ENCODE data around the gene LILRA1.

DNA sequence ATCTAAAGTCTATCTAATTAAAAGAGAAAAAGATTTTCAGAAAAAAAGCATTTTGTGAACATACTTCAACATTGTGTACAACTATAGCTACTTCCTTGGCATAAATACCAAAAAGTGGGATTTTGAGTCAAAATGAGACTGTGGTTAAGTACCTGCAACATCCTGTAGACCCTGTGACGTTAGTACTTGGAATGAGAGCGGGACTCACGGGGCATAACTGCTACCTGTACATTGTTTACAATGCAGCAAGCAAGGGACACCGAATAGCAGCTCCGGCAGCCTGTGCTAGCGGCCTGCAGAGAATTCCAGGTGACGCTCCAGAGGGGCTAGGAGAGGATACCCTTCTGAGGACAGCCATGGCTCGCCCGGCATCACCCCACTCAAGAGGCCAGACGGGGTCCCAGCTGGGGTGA lies 860 bp upstream of the ZNF331 start:
- CAGE, long polyA plus RNA = no peak
- RRBS = 36% methylated on average over 2 of the region's 10 CpGs

GRCh38 chr19:53538894-53539279 lies 942 bp downstream of the ZNF331 start:
- CAGE, long polyA plus RNA = no peak
- RRBS = no CpG with 5 or more reads among the region's 15 CpGs

- CAGE, long polyA plus RNA = no peak
- RRBS = no CpG with 5 or more reads among the region's 11 CpGs
These were observed 18.7 kb upstream of the DPRX start for GRCh38 chr19:53612991-53613537.

- CAGE, long polyA plus RNA = no peak
- RRBS = 4% methylated on average over 11 of the region's 50 CpGs
These were observed 1.4 kb upstream of the MYADM start for GRCh38 chr19:53866045-53866822.

DNA sequence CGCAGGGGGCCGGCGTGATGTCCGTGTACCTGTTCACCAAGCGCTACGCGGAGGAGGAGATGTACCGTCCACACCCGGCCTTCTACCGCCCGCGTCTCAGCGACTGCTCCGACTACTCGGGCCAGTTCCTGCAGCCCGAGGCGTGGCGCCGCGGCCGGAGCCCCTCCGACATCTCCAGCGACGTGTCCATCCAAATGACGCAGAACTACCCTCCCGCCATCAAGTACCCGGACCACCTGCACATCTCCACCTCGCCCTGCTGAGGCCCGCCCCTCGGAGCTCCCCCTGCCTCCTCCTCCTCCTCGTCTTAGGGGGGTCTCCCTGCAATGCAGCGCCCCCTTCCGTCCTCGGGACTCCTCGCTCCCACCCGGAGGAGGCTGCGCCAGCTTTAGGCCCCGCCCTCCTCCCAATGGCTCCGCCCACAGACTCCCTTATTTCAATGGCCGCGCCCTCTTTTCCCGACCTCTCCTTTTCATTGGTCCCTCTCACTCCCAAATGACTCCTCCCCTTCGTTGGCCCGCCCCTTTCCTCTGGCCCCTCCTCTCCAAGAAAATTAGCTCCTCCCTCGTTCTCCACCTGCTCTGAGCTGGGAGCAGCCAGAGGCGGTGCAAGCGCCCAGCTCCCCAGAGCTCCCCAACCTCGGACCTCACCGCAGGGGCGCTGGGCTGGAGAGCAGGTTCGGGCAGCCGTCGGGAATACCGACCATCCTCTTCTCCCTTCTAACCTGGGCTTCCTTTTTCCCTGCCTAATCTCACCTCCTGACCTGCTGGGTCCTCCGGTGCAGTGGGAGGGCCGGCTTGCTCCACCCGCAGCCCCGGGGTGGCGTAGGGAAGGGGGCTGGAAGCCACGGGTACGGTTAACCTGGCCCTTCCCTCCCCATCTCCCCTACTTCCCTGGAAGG lies 20.5 kb upstream of the CACNG8 start:
- CAGE, long polyA plus RNA = no peak
- RRBS = 8% methylated on average over 29 of the region's 61 CpGs

DNA sequence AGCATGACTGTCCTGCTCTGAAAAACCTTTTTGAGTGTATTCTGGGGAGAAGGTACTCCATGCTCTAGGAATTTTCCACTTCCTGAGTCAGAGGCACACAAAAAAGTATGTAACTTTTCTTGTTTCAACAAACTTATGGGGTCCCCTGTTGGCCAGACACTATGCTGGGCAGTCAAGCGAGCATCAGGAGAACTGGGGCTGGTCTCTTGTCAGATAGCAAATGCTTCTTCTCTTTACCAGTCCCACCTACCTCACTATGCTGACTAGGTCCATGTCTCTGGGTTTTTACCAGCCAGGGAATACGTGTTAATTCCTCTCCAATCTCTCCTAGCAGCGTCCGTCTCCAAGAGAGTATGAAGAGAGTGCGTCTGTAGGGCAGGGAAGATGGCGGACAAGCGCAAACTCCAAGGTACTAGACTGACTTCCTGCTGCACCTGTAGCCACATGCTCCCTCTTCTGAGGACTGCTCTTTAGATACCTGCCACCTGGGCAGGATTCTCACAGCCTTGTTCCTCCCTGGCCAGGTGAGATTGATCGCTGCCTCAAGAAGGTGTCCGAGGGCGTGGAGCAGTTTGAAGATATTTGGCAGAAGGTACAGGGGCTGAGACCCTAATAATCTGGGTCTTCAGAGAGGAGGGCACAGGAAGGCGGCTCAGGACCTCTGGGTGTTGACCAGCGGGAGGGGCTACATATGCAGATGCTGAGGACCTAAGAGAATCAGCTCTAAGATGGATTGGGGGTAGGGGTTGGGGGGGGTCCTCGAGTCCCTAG lies 5.2 kb downstream of the CNOT3 start:
- CAGE, long polyA plus RNA = no peak
- RRBS = no CpG with 5 or more reads among the region's 13 CpGs

- CAGE, long polyA plus RNA = no peak
- RRBS = no CpG with 5 or more reads among the region's 37 CpGs
These were observed 5.1 kb upstream of the LENG1 start for GRCh38 chr19:54164439-54165162.

DNA sequence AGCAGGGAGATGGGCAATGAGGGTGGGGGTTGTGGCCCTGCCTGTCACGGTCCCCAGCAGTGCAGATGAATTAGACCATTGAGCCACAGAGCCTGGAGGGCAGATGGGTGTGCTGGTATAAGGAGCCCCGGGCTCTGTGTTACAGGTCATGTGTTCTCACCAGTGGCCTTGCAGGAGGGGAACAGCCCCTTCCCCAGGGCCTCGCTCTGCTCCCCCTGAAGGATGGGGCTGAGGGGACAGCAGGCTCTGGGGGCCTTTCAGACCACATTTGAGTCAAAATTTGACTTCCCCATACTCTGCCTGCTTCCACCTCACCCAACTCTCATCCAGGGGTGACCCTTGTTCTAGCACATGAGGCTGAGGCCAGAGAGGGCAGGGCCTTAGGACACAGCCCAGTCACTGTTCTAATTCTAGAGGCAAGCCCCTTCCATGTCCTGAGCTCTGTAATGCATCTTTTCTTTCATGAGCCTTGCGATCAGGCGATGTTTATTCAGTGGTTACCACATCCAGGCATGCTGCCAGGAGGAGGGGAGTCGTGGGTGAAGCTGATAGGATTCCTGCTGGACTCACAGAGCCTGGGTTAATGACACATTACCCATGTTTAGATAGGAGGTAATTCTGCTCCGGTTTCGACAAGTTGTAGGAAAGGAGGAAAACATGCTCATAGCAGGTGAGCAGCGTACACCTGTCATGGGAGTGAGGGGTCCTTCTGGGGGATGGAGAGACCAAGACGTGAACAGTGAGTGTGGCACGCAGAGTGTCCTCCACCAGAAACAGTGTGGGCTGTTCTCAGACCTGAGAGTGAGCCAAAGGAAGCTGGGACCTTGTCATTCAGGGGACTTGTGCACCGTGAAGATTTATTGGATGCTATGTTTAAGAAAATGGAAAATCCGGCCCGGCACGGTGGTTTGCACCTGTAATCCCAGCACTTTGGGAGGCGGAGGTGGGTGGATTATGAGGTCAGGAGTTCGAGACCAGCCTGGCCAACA lies 9.2 kb downstream of the RPS9 start:
- CAGE, long polyA plus RNA = no peak
- RRBS = no CpG with 5 or more reads among the region's 17 CpGs

- CAGE, long polyA plus RNA = no peak
- RRBS = no CpG with 5 or more reads among the region's 8 CpGs
These were observed 2.4 kb downstream of the LILRB5 start for GRCh38 chr19:54254714-54255029.

GRCh38 chr19:54460802-54461386 lies 2.7 kb downstream of the LENG9 start:
- CAGE, long polyA plus RNA = no peak
- RRBS = 80% methylated on average over 3 of the region's 35 CpGs

GRCh38 chr19:54467819-54468381 lies 4.3 kb upstream of the LENG9 start:
- CAGE, long polyA plus RNA = no peak
- RRBS = no CpG with 5 or more reads among the region's 5 CpGs

DNA sequence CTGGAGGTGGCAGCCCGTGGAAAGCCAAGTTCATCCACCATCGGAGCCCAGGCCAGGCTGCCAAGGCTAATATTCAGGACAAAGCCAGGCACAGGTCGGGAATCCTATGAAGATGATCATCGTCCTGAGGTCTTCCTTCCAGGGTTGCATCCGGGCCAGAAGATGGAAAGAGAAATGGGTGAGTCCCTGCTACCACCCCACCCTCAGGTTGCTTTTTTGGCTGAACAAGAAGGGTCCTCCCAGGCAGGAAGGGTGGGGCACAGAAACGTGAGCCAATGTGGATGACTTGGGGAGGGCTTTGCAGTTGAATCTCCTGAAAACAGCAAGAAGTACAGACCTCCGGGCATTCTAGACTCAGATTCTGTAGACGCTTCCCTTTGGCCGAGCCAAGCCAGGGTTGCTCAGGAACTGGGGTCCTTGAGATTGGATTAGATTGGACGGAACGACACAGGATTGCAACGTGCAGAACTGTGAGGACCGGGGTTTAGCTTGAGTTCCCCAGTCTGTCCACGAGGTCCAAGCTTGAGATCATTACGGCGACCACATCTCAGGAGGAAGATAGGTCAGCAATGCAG lies 4.5 kb upstream of the LAIR2 start:
- CAGE, long polyA plus RNA = no peak
- RRBS = no CpG with 5 or more reads among the region's 16 CpGs

DNA sequence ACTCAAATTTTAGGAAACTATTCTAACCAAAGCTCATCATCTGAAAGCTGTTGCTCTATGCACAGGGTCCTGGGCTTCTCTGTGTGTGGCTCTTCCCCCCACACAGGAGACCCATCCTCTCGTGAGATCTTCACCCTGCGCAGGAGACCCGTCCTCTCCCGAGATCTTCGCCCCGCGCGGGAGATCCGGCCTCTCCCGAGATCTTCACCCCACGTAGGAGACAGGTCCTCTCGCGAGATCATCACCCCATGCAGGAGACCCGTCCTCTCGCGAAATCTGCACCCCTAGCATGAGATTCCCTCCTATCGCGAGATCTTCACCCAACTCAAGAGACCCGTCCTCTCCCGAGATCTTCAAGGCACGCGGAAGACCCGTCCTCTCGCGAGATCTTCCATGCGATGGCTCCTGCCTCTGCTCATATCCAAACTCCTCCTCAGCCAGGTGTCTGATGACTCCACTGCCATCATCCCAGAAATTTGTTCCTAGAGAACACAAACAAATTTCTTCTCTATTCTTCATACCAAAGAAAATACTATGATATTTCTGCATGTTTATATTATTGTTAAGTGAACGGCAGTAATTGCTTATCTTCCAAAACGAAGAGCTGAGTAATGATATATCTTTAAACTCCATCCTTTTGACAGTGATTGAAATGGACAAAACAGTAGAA lies 24.4 kb downstream of the LAIR2 start:
- CAGE, long polyA plus RNA = no peak
- RRBS = no CpG with 5 or more reads among the region's 28 CpGs

- CAGE, long polyA plus RNA = no peak
- RRBS = no CpG with 5 or more reads among the region's 9 CpGs
These were observed at the start of gene LILRA1 for GRCh38 chr19:54593206-54593806. TSS of gene LILRA1 (plus strand) at chr19:54593632.

DNA sequence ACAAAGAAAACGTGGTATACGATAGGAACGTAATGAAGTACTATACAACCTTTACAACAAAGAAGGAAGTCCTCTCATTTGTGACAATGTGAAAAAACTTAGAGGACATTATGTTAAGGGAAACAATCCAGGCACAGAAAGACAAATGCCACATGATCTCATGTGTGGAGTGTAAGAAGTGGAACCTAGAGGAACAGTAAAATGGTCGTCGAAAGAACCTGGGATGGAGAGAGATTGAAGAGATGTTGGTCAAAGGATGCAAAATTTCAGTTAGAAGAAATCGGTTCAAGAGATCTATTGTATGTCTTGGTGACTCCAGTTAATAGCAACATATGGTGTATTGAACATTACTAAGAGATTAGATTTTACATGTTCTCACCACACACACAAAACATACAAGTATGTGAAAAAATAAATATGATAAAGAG lies 2.2 kb upstream of the KIR2DL4 start:
- CAGE, long polyA plus RNA = no peak
- RRBS = no CpG with 5 or more reads among the region's 6 CpGs

GRCh38 chr19:54889450-54889651 lies 15.3 kb downstream of the FCAR start:
- CAGE, long polyA plus RNA = no peak
- RRBS = no CpG with 5 or more reads among the region's 4 CpGs

DNA sequence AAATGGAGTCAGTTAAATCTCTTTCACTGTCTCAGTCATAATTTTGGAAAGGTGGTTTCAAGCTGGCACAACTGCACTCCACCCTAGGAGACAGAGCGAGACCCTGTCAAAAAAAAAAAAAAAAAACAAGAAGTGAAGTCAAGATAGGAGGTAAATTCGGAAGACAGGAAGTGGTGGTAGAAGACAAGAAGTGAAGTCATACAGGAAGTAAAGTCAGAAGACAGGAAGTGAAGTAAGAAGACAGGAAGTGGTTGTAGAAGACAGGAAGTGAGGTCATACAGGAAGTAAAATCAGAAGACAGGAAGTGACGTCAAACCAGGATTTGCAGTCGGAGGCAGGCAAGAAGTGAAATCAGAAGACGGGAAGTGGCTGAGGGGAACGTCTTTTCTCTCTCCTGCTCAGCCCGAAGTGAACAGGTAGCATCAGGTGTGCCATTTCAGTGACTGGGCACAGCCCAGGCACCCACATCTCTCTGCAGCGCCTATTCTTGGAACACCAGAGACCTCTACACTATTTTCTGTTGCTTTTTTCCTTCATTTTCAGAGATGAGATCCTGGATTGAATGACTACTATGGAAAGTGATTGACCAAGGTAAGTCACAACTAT lies 32.1 kb downstream of the GP6 start:
- CAGE, long polyA plus RNA = no peak
- RRBS = no CpG with 5 or more reads among the region's 8 CpGs

DNA sequence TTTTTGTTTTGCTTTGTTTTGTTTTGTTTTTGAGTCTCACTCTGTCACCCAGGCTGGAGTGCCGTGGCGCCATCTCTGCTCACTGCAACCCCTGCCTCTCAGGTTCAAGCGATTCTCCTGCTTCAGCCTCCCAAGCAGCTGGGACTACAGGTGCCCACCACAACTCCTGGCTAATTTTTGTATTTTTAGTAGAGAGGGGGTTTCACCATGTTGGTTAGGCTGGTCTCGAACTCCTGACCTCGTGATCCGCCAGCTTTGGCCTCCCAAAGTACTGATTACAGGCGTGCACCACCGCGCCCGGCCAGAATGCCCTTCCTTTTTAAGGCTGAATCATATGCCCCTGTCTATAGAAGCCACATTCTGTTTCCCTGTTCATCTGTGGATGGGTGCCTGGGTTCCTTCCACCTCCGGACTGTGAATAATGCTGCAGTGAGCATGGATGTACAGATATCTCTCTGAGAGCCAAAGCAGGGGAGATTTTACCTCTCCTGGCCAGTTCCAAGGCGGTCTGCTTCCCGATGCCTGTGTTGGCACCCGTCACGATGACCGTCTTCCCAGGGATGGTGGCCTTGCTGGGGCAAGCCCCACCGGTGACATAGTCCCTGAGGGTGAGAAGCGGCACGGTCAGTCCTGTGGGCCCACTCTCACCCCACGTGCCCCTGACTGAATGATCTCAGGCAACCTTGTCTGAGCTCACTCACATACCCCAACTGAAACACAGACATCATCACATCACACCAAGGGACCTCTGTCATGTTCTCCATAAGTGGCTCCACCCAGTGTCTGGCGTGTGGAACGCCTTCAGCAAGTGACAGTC lies 4.1 kb downstream of the RDH13 start:
- CAGE, long polyA plus RNA = no peak
- RRBS = no CpG with 5 or more reads among the region's 22 CpGs

DNA sequence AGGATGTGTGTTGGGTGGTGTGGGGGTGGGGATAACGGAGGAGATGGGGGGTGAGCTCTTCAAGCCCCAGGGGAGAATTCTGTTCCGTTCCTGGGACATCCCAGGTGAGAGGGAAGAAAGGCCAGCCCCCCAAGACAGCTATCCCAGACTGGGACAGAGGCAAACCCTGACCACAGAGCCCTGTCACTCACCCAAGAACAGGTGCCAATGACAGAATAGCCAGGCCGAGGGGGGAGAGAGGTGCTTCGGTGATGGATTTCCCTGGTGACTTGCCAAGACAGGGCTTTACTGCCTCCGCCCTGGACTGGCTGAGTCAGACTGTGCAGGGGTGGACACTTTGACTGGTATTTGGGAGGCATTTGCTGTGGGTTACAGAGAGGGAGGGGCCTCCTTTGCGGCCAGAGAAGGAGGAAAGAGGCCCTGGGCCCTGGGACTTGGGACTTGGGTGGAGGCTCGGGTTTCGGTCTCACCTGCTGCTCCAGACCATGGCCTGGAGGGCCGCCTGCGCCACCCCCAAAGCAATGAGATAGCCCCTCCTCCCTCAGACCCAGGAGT lies 4.6 kb upstream of the EPS8L1 start:
- CAGE, long polyA plus RNA = no peak
- RRBS = no CpG with 5 or more reads among the region's 10 CpGs

DNA sequence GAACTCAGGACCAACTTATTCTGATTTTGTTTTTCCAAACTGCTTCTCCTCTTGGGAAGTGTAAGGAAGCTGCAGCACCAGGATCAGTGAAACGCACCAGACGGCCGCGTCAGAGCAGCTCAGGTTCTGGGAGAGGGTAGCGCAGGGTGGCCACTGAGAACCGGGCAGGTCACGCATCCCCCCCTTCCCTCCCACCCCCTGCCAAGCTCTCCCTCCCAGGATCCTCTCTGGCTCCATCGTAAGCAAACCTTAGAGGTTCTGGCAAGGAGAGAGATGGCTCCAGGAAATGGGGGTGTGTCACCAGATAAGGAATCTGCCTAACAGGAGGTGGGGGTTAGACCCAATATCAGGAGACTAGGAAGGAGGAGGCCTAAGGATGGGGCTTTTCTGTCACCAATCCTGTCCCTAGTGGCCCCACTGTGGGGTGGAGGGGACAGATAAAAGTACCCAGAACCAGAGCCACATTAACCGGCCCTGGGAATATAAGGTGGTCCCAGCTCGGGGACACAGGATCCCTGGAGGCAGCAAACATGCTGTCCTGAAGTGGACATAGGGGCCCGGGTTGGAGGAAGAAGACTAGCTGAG lies 2.0 kb downstream of the PPP1R12C start:
- CAGE, long polyA plus RNA = no peak
- RRBS = 60% methylated on average over 3 of the region's 11 CpGs